Right common carotid artery plus branches (tissue), 1 donor: ENCODE data around the gene KDM5A.

DNA sequence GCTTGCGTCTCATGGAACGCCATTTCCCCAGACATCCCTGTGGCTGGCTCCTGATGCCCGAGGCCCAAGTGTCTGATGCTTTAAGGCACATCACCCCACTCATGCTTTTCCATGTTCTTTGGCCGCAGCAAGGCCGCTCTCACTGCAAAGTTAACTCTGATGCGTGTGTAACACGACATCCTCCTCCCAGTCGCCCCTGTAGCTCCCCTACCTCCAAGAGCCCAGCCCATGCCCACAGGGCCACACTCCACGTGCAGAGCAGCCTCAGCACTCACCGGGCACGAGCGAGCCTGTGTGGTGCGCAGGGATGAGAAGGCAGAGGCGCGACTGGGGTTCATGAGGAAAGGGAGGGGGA, 47.5 kb upstream of the IQSEC3 start:
- PRO-cap = no peak

- PRO-cap = no peak
Measured at GRCh38 chr12:127816-128496, 61.4 kb downstream of the IQSEC3 start.

DNA sequence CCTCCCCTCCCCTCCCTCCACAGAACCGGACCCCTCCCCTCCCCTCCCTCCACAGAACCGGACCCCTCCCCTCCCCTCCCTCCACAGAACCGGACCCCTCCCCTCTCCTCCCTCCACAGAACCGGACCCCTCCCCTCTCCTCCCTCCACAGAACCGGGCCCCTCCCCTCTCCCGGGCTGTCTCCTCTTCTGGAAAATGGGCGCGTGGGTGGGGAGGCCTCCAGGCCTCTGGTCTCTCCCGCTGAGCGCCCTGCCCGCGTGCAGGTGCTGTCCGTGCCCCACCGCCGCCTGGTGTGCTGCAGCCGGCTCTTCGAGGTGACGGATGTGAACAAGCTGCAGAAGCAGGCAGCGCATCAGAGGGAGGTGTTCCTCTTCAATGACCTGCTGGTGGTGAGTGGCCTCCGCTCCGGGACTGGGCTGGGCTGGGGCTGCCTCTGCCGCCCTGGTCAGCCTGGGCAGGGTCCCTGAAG, 50.7 kb downstream of the SLC6A12 start:
- PRO-cap = no peak

GRCh38 chr12:212209-212519, 1.8 kb downstream of the SLC6A12 start:
- PRO-cap = no peak

DNA sequence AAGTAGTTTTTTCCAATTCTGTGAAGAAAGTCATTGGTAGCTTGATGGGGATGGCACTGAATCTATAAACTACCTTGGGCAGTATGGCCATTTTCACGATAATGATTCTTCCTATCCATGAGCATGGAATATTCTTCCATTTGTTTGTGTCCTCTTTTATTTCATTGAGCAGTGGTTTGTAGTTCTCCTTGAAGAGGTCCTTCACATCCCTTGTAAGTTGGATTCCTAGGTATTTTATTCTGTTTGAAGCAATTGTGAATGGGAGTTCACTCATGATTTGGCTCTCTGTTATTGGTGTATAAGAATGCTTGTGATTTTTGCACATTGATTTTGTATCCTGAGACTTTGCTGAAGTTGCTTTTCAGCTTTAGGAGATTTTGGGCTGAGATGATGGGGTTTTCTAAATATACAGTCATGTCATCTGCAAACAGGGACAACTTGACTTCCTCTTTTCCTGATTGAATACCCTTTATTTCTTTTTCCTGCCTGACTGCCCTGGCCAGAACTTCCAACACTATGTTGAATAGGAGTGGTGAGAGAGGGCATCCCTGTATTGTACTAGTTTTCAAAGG, 16.9 kb downstream of the KDM5A start:
- PRO-cap = no peak

- PRO-cap = bidirectional peak, plus-strand start at chr12:389640, minus-strand start at chr12:389302
Measured at GRCh38 chr12:389151-389869, at the start of gene KDM5A. KDM5A (minus strand) TSS chr12:389320.

DNA sequence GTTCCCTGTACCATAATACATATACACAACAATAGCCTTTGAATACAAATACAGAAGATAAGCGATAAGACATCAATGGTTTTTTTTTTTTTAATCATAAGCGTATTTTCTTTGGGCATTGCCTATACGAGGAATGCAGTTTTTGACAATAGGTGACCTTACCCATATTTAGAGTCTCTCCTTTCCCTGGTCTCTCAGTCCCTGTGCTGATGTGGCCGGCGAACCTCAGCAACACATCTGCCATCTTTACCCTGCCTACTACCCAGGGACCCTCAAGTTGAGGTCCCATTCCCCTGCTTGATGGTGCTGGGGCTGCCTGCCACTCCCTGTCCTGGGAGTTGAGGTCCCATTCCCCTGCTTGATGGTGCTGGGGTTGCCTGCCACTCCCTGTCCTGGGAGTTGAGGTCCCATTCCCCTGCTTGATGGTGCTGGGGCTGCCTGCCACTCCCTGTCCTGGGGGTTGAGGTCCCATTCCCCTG, 5.7 kb downstream of the B4GALNT3 start:
- PRO-cap = no peak

DNA sequence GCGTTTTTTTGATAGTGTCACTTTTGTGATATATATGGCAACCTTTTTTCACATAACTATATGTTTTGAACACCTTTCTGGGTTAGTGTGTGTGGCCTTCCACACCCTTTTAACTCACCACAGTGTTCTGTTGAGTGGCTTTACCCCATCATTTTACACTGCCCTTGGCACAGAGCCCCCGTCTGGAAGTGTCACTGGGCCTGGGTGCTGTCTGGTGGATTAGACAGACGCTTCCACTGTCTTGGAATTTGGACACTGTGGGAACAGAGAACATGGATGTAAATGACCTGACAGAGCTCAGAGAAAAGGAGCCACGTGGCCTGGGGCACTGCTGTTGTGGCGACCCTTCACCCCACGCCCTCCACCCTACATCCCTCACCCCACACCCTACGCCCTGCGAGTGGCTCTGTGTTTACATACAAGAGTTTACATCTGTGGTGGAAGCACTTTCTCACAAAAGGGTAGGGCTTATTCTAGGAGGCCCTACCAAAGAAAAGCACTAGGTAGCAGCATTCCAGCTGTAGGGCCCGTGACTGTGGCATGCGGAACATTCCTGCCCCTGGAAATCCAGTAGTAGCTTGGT, 47.6 kb downstream of the B4GALNT3 start:
- PRO-cap = no peak

DNA sequence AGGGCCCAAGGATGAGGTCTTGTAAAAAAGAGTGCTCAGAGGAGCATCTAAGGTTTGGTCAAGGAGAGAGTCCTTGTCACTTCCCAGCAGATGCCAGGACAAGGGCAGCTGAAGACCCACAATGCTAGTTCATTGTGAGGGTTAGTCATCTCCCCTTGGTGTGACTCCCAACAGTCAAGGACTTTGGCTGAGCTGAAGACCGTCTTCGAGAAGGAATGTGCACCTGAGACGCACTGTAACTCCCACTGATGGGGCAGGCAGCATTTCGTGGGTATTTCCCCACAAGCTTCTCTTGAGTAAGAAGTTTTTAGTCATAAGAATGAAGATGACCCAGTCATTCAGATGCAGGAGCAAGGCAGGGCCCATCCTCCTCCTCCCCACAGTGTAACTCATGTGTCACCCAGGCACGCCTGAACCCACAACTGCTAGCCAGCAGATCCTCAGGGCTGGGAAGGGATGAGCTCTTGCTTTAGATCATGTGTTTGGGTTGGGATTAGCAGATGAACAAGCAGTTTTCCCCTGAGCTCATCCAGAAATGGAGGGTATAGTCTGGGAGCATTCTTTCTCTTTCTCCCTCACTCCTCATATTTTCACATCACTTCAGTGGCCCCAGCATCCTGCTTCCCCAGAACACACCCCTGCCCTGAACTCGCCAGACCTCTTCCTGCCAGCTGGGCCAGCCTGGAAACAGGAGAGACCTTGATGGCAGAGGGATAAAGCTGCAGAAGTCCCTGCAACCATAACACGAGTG, 73.2 kb downstream of the B4GALNT3 start:
- PRO-cap = no peak

- PRO-cap = bidirectional peak, plus-strand start at chr12:570637, minus-strand start at chr12:570546; bidirectional peak, plus-strand start at chr12:571146, minus-strand start at chr12:571022
Measured at GRCh38 chr12:570414-571446, 92.5 kb downstream of the NINJ2 start.

DNA sequence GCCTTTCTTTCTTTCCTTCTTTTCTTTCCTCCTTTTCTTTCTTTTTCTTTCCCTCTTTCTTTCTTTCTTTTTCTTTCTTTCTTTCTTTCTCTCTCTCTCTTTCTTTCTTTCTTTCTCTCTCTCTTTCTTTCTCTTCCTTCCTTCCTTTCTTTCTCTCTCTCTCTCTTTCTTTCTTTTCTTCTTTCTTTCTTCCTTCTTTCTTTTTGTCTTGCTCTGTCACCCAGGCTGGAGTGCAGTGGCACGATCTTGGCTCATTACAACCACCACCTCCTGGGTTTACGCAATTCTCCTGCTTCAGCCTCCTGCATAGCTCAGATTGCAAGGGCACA, 52.1 kb downstream of the NINJ2 start:
- PRO-cap = no peak

DNA sequence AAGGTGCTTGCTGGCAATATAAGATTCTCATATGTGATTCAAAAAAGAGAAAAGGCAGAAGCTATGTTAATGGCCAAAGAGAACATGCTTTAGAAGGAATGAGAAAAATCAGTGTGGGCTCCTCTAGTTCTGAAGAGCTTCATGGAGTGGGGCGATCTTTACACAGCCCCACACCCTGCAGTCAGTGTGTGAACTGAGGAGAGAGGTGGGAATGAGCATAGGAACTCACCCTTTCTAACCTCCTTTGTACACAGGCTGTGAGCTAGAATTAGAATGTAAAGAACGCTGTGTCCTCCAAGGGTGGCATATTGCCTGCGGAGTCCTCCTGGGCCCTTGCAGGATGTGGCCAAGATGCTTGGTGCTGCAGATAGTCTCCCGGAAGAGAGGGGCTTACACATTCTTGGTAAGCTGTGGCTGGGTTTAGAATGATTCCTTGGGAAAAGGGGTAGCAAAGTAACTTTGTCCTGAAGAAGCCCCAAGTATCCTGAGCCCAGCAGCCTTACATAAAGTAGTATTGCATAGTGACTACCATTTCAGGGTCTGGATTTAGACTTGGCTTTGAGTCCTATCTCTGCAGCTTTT, 43.9 kb downstream of the NINJ2 start:
- PRO-cap = no peak

DNA sequence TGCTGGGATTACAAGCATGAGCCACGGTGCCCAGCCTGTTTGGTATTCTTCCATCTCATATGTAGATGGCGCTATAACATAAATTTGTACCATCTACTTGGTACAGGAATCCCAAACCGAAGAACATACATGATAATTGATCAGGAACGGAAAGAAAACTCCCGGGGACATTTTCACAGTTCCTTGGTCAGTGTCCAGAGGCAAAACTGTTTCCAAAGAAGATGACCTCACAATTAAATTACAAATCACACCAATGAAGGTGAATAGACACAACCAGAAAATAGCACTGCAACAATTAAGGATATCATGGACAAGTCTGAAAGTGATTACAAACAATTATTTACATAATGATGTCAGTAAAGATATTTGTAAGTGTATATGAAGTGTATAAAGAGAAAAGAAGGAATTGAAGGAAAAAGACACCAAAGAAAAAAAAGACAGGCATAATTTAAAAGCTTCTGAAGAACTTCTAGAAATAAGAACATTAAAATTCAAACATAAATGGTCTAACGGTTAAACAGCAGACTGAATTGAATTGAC, 64.2 kb downstream of the WNK1 start:
- PRO-cap = no peak

GRCh38 chr12:882758-883237, 66.7 kb downstream of the RAD52 start:
- PRO-cap = no peak

DNA sequence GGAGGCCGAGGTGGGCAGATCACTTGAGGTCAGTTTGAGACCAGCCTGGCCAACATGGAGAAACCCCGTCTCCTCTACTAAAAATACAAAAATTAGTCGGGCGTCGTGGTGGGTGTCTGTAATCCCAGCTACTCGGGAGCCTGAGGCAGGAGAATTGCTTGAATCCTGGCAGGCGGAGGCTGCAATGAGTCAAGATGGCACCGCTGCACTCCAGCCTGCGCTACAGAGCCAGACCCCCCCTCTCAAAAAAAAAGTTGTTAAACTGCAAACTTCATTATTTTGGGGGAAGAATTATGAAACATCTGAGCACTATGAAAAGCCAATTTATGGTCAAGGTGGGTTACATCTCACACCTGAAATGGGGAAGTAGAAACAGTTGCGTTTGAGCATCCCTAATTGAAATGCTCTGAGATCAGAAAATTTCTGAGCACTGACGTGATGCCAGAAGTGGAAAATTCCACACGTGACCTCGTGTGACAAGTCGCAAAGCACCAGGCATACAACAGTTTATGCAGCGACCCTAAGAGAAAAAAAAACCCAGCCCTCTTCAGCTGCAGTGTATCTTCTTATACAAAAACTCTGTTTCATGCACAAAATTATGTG, 37.6 kb downstream of the RAD52 start:
- PRO-cap = no peak

DNA sequence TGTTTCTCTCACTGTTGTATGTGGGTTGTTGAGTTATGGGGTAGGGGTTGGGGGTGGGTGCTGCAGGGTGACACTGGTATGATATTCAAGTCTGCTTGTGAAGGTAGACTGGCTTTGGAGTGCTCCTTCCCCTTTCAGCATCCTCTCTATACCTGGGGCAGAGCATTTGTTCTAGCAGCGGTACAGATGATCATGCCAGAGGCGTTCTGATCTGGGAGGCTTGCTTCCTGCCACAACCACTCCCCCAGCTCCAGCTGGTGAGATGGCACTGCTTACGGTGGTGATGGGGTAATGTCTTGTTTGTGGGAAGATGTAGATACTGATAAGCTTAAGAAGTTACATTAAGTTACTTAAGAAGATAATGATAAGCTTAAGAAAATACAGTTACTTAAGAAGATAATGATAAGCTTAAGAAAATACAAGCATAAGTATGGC, 131.8 kb downstream of the ERC1 start:
- PRO-cap = no peak

- PRO-cap = unidirectional peak, plus-strand start at chr12:1129837
Measured at GRCh38 chr12:1129778-1129977, 138.7 kb downstream of the ERC1 start.

DNA sequence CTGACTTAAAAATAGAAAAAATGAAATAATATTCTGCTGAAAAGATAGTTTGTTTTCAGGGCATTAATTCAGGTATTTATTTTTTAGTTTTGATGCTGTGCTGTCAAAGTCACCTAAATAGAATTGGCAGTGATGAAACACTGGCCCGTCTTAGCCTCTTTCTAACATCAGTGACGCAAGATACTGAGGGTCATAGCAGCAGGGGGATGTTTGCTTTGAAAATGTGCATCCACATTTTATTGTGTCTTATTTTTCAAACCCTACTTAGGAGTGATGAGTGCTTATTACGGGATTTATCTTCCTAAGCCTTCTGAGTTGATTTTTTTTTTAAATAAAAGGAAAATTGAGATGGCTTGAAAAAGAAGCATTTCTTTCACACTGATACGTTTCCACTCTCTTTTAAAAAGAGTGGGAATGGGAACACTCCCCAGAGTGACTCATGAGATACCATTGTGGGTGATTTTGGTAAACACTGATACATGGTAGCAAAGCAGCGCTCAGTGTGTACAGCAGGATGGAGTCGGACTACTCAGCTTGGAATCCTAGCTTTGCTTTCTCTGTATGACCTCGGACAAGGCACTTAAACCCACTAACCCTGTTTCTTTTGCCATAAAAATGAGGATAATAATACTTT, 290.8 kb downstream of the ERC1 start:
- PRO-cap = no peak

GRCh38 chr12:1473855-1474572, 120.4 kb downstream of the FBXL14 start:
- PRO-cap = no peak

DNA sequence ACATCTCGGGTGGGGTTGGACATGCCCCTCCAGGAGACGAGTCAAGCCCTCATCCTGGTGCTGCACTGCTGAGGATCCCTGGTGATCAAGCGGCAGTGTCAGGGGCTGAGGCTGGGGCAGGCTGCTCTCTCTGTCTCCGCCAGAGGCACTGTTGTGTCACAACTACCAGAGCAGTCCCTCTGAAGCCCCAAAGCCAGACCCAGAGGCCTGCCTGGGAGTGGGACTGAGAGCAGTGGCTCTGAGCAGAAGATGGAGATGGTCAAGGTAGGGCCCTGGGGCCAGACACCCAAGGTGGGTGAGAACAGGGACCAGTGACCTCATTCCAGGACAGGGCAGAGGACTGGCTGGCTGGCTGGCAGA, 19.7 kb upstream of the LRTM2 start:
- PRO-cap = no peak